MCF 10A (cell line): Measurements from ENCODE around the gene SPDYE8.

- PRO-cap: no peak
- RRBS: no CpG with 5 or more reads among the region's 21 CpGs
Measured at GRCh38 chr7:66697111-66698038, 43.2 kb upstream of the RABGEF1 start.

GRCh38 chr7:66700532-66701383 lies 39.8 kb upstream of the RABGEF1 start:
- PRO-cap: no peak
- RRBS: no CpG with 5 or more reads among the region's 14 CpGs

DNA sequence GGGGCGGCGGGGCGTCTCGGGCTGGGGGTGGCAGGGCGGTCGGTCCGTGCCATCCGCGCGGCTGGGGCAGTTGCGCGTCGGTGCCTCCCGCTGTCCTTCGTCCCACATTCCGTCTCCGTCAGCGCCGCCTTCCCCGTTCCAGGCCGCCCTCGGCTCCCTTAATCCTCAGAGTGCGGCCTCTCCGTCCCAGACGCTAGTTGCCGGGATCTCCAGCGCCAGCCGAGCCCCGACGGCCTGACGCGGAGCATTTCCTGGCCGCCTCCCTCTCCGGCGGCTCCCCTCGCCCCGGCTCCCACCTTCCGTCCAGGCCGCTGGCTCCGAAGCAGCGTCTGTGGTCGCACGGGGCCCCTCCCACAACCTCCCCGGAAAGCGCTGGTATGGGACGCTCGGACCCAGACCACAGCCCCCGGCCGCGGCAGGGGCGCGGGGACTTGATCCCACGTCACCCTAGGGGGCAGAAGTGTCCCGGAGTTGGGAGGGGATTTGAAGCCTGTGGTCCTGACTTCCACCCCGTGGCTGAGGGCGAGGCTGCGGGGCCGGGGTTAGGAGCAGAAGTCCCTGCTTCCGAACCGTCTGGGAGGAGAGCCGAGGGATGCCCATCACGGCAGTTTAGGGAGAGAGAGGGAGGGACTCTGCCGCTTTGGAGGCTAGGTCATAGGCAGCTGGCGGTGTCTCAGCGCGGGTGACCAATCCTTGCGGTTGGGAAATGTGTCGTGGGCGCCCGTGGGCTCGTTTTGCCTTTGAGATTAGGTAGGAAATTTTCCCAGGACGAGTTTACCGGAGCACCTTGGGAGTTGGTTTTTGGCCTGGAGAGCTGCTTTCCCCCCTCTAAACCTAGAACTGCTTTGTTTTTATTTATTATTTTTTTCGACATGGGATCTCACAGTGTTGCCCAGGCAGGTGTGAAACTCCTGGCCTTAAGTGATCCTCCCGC lies 581 bp downstream of the RABGEF1 start:
- PRO-cap: bidirectional peak, plus-strand start at position 743 of the sequence, minus-strand start at position 594 of the sequence
- RRBS: under 1% methylated on average over 24 of the region's 75 CpGs

DNA sequence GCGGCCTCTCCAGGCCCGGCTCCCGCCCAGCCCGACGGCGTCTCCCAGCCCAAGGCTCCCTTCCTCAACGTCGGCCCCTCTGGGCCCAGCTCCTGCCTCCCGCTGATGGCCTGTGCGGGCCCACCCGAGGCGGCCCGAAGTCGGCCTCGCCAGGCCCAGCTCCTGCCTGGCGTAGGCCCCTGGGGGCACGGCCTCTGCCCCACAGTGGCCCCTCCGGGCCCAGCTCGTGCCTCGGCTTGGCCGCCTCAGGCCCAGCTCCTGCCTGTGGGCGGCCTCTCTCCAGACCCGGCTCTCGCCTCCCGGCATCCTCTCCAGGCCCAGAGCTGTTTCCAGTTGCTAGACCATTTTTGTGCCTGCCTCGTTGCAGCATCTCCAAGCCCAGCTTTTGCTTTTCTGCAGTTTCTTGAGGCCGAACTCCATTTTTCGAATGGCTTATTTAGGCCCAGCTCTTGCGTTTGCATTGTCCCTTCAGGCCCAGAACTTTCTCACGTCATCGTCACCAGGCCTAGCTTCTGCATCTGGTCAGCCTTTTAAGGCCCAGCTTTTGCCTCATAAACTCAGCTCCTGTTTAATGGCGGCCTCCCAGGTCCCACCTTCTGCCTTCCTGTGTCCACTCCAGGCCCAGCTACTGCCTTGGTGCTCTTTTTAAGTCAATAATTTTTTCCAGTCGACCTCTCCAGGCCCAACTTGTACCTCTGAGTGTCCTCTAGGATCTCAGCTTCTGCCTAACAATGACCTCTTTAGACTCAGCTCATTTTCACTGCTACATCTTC lies 16.5 kb upstream of the TMEM248 start:
- PRO-cap: no peak
- RRBS: 90% methylated on average over 8 of the region's 33 CpGs

DNA sequence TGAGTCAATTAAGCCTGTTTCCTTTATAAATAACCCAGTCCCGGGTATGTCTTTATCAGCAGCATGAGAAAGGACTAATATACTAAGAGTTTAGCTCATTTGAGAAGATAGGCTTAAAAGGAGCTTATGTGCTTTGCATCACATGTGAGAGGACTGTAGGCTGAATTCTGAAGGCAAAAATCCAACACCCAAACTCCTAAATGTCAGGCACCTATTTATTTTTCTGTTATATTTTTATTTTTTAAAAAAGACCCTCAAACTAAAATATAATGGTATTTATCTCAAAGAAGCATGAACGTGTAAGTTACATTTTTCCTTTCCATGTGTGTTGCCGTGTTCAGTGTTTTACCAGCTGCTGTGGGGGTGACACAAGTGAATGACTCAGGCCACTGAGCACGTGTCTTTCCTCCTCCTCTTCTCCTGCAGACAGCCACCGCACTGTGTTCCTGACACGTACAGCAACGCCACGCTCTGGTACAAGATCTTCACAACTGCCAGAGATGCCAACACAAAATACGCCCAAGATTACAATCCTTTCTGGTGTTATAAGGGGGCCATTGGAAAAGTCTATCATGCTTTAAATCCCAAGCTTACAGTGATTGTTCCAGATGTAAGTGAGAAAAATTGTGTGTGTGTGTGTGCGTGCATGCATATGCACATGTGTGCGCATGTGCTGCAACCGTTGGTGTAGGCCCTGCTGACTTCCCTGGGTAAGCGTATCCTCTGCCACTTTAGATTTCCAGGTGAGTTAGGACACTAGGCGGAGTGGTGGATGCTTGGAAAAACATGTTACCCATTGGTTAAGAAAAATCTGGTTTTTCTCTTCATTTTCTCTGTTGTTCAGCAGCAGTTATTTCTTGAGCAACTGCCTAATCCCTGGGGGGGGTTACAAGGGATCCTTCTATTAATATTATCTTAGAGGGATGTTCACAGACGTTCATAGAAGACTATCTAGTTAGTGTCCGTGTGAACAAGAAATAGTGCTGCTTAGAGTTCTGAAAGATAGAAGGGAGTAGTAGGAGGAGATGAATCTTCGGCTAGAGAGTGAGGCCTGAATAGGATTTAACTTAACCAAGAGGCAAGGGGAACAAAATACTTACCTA lies 29.9 kb downstream of the TMEM248 start:
- PRO-cap: no peak
- RRBS: no CpG with 5 or more reads among the region's 17 CpGs

- PRO-cap: no peak
- RRBS: no CpG with 5 or more reads among the region's 12 CpGs
Measured at GRCh38 chr7:66974992-66975436, 20.4 kb downstream of the SBDS start.

DNA sequence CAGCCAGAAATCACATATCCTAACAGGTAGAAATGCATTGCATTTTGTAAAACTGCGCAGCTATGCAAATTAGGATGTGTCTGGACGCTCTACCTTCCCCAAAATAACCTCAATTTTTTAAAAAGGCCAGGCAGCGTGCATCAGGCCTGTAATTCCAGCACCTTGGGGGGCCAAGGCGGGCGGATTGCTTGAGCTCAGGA lies 24.9 kb downstream of the SPDYE21 start:
- PRO-cap: no peak
- RRBS: no CpG with 5 or more reads among the region's 5 CpGs

DNA sequence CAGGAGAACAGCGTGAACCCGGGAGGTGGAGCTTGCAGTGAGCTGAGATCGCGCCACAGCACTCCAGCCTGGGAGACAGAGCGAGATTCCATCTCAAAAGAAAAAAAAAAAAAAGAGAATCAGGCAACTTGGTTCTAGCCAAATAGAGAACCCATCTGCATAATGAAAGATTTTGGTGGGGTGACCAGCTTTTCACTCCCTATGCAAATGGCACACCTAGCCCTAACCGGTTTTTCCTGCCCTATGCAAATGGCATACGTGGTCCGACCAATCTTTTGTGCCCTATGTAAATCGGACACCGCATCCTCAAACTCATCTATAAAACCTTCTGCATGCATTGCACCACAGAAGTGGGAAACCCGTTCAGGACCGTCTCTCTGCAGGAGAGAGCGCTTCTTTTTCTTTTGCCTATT lies 115.8 kb downstream of the SPDYE21 start:
- PRO-cap: no peak
- RRBS: no CpG with 5 or more reads among the region's 13 CpGs

DNA sequence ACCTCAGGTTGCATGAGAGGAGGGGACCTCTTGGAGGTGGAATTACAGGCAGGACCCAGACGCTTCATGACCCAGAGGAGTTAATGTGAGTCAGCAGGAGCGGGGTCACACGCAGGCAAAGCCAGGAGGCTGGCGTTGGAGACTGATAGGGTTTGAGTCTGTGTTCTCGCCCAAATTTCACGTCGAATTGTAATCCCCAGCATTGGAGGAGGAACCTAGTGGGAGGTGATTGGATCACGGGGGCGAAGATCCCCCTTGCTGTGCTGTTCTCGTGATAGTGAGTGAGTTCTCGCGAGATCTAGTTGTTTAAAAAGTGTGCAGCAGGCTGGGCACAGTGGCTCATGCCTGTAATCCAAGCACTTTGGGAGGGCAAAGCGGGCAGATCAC lies 63.7 kb upstream of the AUTS2 start:
- PRO-cap: no peak
- RRBS: no CpG with 5 or more reads among the region's 13 CpGs

- PRO-cap: no peak
- RRBS: no CpG with 5 or more reads among the region's 7 CpGs
Measured at GRCh38 chr7:69625552-69626243, 27.4 kb downstream of the AUTS2 start.

DNA sequence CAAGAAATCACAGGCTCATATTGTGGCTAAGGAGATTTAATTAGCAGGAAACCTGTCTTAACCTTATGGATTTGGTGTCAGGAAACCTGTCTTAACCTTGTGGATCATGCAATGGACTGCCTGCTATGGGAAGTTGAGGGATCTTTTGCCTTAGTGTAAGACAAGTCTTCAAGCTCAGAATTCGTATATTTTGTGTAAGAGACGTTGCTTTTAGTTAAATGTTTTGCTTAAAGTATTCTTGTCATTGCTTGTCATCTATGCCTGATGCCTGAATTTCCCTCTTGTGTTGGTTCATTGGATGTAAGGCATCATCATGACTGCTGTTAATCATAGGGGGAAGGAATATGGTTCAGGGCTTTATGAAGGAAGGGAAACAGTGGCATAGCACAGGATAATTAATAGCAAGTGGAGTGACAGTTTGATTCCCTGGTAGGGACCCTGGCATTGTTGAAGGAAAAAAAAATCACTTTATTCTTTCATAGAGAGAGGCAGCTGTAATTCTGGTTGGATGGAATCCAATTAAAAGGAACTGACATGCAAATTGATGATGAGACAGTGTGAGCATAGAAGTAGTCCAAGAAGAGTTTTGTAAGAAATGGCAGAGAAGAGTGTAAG lies 121.3 kb downstream of the AUTS2 start:
- PRO-cap: no peak
- RRBS: no CpG with 5 or more reads among the region's 2 CpGs

GRCh38 chr7:70495416-70496118 lies 636.4 kb upstream of the GALNT17 start:
- PRO-cap: no peak
- RRBS: no CpG with 5 or more reads among the region's 21 CpGs

DNA sequence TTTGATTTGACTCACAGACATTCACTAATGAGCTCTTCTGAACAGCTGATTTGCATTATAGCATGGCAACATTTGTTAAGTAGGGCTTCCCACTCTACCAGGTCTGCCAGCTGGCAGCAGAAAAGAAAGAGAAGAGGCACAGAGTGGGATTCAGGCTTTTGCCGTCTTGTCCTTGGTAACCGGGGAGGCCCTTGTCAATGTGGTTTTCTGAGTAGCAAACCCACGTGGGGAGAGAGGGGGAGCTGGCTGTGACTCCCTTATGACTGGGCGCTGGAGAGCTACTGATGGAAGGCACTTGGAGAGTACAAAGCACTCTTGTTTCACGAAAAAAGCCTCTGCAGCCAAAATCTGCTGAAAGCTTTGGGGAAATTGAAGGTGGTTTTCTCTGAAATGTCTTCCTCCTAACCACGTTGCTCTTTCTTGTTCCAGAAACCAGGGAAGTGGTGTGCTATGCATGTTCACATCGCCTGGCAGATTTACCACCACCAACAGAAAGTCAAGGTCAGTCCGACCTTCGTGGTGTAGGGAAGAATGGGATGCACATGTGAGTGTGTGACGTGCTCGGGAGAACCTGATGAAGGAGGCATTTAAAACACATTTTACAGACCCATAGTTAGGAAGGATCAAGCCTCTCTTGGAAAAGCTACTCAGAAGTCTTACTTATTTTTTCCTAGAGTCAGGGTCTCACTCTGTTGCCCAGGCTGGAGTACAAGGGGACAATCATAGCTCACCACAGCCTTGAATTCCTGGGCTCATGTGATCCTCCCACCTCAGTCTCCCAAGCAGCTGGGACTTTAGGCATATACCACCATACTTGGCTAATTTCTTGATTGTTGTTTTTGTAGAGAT lies 355.0 kb upstream of the GALNT17 start:
- PRO-cap: no peak
- RRBS: no CpG with 5 or more reads among the region's 11 CpGs

DNA sequence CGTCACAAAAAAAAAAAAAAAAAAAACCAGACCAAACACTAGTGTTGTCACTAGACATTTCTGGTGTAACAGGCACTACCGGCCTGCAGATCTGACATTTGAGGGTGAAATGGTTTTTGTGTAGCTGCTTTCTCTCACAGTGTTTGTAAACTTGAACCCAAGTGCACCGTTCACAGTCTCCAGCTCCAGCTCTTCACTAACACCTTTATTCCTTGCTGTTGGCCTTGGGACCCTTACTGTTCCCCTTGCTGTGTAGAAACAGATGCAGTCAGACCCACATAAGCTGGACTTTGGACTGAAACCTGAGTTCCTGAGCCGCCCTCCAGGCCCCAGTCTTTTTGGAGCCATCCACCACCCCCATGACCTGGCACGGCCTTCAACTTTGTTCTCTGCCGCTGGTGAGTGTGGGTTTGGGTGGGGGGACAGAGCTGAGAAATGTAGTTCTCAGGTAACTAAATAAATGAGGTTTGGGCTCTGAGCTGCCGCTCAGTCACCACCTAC lies 350.5 kb upstream of the GALNT17 start:
- PRO-cap: no peak
- RRBS: no CpG with 5 or more reads among the region's 7 CpGs

DNA sequence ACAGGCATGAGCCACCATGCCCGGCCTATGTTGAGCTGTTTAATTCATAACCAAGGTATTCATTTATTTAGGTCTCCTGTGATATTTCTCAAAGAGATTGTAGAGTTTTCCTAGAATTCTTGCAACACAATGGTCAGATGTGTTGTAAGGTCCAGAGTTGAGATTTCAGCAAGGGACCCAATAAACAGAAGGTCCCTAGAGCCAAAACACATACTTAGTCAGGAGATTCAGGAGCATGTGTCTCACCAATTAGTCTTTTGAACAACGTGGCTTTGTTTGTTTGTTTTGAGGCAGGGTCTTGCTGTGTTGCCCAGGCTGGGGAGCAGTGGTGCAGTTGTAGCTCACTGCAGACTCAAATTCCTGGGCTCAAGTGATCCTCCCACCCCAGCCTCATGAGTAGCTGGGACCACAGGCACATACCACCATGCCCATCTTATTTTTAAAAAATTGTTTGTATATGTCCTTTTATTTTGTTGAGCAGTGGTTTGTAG lies 321.3 kb upstream of the GALNT17 start:
- PRO-cap: no peak
- RRBS: no CpG with 5 or more reads among the region's 2 CpGs

GRCh38 chr7:71579228-71580241 lies 447.6 kb downstream of the GALNT17 start:
- PRO-cap: no peak
- RRBS: no CpG with 5 or more reads among the region's 4 CpGs

GRCh38 chr7:72838251-72838885 lies 10.4 kb upstream of the TYW1B start:
- PRO-cap: no peak
- RRBS: no CpG with 5 or more reads among the region's 7 CpGs

DNA sequence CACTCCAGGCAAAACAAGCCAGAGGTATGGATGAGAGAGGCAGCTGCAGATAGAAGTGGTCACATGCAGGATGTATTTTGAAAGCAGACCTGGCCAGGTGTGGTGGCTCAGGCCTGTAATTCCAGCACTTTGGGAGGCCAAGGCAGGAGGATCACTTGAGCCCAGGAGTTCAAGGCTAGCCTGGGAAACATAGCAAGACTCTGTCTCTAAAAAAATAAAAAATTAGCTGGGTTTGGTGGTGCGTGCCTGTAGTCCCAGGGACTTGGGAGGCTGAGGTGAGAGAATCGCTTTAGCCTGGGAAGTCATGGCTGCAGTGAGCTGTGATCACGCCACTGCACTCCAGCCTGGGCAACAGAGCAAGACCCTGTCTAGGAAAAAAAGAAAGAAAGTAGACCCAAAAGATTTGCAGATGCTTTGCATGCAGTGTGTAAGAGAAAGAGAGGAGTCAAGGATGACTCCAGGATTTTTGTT lies 27.2 kb upstream of the POM121 start:
- PRO-cap: no peak
- RRBS: no CpG with 5 or more reads among the region's 3 CpGs

GRCh38 chr7:73029634-73030109 lies at the start of gene SPDYE8:
SPDYE8 (minus strand) TSS chr7:73029766.
- PRO-cap: no peak
- RRBS: no CpG with 5 or more reads among the region's 10 CpGs

GRCh38 chr7:73307291-73307914 lies 1.2 kb downstream of the NSUN5 start:
- PRO-cap: no peak
- RRBS: 98% methylated on average over 5 of the region's 15 CpGs